Peyer's patch (tissue), 4 donors: ENCODE measurements around a stretch of chr9.

DNA sequence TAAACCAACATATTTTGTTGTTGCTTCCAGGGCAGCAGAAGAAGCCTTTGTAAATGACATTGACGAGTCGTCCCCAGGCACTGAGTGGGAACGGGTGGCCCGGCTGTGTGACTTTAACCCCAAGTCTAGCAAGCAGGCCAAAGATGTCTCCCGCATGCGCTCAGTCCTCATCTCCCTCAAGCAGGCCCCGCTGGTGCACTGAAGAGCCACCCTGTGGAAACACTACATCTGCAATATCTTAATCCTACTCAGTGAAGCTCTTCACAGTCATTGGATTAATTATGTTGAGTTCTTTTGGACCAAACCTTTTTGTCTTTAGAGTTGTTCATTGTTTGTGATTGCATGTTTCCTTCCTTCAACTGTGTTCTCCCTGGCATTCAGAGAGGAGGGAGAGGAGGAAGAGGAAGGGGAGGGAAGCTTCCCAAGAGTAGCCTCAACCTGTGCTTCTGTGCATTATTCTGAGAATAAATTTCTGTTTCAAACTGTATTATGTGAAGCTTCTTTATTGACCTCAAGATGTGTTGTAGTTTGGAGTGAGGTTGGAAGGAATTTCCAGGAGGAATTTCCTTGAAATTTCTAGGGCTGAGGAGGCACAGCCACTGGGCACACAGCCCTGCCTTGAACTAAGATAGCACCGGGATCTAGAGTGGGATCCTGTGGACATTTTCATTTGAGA, 21.0 kb downstream of the CLTA start:
- PRO-cap, result no peak
- RAMPAGE, long total RNA, 4 experiments, result no peak in any of the 4 experiments

GRCh38 chr9:37001805-37002465, 32.1 kb downstream of the PAX5 start:
- PRO-cap, result no peak
- RAMPAGE, long total RNA, 4 experiments, result no peak in any of the 4 experiments

DNA sequence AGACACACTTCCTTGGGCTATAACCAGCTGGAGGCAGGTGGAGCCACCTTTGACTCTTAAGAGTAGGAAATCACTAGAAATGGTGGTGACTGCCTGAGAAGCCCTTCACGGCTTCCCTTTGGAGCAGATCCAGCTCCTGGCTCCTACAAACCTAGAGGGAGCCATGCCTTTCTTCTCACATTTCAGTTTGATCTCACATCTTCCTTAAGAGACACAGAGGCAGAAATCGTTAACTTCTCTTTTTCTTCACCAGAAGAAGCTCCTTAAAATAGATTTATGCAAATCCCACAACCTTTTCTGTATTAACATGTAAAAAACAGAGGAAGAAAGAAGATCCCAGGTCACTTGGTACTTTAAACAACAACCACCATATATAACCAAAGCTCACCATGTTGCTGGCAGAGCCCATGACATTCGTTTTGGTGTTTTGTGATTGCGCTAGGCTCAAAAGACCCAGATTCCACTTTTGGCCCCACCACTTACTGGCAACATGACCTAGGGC, 29.6 kb downstream of the PAX5 start:
- PRO-cap, result bidirectional peak, plus-strand start at position 324 of the sequence, minus-strand start at position 206 of the sequence
- RAMPAGE, long total RNA, 4 experiments, result no peak in any of the 4 experiments

DNA sequence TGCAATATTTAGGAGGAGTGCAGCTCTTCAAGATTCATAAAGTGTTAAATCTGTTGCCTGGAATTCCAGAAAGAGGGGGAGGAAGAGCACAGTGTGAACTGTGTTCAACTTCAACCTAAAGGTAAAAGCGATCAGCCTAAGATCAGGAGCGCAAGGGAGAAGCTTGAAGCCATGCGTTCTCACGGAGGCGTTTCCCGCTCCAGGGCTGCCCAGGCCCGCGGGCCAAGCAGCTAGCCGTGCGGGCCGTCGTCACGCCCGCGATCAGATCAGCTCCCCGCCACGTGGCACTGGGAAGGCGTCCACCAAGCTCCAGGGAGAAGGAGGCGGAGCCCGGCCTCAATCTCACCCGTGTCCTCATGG, 41.1 kb upstream of the ZCCHC7 start:
- PRO-cap, result bidirectional peak, plus-strand start outside the sequence, minus-strand start at position 268 of the sequence
- RAMPAGE, long total RNA, 4 experiments, result no peak in any of the 4 experiments

GRCh38 chr9:37417842-37418814, 4.4 kb upstream of the GRHPR start:
- PRO-cap, result no peak
- RAMPAGE, long total RNA, 4 experiments, result no peak in any of the 4 experiments

DNA sequence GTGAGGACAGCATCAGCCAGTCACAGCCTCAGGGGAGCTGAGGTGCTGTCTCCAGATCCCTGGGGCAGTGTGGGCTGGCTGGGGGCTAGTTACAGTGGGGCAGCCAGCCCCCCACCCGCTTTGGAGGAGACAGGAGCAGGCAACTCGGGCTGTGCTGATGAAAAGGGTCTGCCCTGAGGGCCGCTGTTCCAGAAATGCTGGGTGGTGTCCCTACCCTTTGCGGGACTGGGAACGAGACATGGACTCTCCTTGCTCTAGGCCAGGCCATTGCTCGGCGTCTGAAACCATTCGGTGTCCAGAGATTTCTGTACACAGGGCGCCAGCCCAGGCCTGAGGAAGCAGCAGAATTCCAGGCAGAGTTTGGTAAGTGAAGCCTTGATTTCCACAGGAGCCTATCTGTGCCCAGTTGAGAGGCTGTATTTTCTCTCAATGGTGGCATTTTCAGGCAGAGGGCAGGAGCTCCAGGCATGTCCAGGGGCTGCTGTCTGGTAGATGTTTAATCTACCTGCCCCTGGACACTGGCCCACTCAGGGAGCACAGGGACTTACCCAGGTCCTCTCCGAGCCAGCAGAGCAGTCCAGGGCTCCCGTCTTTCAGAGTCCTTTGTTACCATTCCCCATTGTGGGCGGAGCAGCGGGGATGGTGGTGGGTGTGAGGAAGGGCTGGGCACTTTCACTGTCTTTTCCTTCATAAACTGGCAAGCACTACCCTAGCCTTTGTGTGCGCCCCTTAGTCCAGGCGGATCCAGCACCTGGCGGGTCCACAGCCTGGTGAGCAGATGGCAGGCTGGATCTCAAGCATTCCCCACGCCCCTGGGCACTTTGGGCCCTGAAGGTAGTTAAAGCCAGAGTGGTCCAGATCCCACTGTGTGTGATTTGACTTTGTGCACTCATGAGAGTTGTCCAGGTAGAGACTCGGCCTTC, 7.2 kb downstream of the GRHPR start:
- PRO-cap, result no peak
- RAMPAGE, long total RNA, 4 experiments, result start-site peak on the plus strand in 1 of 4 experiments, centred at position 269 of the sequence, 7 reads per replicate

DNA sequence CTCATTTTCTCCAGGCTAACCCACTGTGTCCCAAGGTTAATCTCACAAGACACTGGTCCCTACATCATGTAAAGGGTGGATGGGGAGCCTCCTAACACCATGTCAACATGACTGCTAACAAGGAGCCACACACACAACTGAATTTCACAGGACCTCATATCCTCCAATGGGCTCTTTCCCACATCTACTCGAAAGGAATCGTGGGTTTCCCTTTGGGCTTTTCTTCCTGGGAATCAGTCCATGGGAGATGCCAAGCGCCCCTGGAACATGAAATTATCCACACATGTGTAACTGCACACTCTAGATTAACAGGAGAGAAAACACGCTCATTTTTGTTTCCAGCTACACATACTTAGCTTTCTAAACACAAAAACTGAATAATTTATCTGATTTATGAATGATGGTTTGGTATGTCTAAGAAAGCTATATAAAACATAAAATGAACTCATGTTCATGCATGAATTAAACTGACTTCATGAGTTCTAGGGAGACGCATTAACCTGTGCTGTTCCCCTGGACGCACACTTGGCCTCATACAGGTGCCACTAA, 16.2 kb downstream of the GRHPR start:
- PRO-cap, result no peak
- RAMPAGE, long total RNA, 4 experiments, result no peak in any of the 4 experiments

DNA sequence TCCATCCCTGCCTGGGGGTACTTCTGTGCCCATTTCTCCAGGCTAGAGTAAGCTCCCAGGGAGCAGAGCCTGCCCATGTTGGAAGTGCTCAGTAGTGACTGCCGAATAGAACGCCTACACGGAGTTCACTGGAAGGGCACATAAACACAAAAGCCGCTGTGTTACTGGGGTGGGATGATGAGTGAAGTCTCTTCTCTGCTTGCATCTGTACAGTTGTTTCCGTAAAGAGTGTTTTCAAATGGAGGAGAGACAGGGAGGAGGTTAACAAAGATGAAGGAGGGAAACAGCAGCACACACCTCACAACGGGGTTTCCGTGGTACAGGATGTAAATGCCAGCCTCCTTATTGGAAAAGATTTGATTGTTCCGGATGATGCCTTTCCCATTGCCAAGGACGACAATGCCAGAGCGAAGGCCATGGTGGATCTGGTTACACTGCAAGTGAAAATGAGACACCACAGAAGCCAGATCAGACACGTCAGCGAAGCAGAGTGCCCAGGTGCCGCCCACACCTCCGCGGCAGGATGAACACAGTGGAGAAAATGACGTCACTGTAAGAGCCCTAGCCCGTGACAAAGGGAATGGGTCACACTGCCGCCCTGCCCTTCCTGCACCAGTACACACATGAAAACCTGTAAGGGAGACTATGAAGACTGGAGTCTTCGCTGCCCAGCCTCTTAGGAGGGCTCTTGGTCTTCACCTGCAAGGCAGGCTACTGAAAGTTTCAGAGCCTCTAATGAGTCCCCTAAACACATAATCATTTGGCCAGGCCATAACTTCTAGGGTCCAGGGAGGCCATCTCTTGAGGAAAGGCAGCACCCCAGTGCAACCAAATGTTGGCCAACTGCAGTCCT, 43.3 kb downstream of the POLR1E start:
- PRO-cap, result bidirectional peak, plus-strand start at position 590 of the sequence, minus-strand start at position 427 of the sequence
- RAMPAGE, long total RNA, 4 experiments, result no peak in any of the 4 experiments

GRCh38 chr9:37902632-37903090, 1.3 kb downstream of the SLC25A51 start:
- PRO-cap, result unidirectional peak, plus-strand start at chr9:37902840; unidirectional peak, plus-strand start at chr9:37903029
- RAMPAGE, long total RNA, 4 experiments, result no peak in any of the 4 experiments

GRCh38 chr9:37952706-37953319, 48.9 kb upstream of the SLC25A51 start:
- PRO-cap, result no peak
- RAMPAGE, long total RNA, 4 experiments, result no peak in any of the 4 experiments

DNA sequence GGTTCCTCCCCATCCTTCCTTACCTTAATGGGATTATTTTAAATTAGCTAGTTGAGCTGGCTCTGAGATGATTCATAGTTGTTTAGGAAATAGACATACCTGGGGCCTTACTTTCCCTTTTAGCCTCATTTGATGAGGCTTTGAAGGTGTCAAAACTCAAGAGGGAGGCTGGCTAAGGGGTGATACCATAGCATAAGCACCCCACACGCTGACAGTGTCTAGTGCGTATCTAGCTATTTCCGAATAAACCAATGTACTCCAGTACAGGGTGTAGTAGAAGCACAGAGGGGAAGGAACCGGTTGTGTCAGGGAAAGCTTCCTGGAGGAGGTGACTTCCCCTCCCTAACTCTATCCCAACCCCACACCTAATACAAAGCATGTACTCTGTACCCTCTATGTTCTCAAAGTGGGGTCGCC, 63.3 kb upstream of the SLC25A51 start:
- PRO-cap, result no peak
- RAMPAGE, long total RNA, 4 experiments, result no peak in any of the 4 experiments

- PRO-cap, result no peak
- RAMPAGE, long total RNA, 4 experiments, result no peak in any of the 4 experiments
These were observed 75.2 kb downstream of the SHB start for GRCh38 chr9:37993747-37994371.

- PRO-cap, result no peak
- RAMPAGE, long total RNA, 4 experiments, result no peak in any of the 4 experiments
These were observed 70.3 kb downstream of the SHB start for GRCh38 chr9:37998779-37999099.

DNA sequence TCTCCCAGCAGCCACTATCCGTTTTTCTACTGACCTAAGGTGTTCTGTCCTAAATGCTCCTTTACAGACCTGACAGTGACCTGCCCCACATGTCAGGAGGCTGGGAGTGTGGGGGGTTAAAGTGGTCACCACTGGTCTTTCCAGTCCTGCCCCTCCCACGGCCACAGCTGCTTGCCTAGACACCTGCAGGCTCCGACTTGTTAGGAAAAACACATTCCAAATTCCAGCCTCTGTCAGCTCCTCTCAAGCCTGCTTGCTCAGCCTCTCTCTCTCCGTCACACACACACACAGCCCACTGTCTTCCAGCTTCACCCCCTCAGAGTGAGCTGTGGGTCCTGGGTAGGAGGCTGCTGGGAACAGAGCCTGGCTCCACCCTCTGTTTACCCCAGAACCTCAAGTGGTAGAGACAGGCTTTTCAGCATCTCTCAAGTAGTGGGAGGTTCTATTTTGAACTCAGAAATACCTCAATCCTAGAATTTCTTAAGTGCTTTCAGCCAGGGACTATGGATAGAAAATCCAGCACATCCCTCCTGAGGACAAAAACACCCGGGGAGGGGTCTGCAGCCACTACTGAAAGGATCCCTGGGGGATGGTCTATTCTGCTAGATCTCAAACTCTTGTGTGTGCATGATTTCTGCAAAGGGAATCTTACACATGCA, 44.6 kb downstream of the SHB start:
- PRO-cap, result no peak
- RAMPAGE, long total RNA, 4 experiments, result no peak in any of the 4 experiments

- PRO-cap, result bidirectional peak, plus-strand start at chr9:38048070, minus-strand start at chr9:38047864
- RAMPAGE, long total RNA, 4 experiments, result no peak in any of the 4 experiments
These were observed 21.3 kb downstream of the SHB start for GRCh38 chr9:38047711-38048240.

DNA sequence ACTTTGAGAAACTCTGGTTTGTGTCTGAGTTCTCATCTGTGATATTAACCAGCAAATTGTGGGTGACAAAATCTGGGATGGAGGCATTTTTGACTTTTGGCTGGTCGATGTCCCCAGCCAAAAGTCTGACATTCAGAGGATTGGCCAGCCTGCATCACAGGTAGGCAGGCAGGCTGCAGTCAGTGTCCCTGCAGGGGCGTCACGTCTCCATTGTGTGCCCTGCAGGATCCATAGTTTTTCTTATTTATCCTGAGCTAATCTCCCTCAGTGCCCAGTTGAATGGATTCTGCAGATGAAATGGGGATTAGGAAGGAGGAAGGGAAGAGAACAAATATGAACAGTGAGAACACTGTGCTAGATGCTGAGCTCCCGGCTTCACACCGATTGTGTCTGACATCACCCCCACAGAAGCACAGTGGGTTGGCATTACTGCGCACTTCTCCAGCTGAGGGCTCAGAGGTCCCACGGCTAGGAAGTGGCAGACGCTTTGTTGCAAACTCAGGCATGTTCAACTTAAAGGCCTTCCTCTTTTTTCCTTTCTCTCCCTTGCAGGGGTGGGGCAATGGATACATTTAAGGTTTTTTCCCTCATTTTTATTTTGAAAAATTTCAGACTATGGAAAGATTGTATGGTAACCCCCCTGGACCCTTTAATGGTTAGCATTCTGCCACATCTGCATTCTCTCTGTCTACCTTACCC, 15.4 kb upstream of the SHB start:
- PRO-cap, result no peak
- RAMPAGE, long total RNA, 4 experiments, result no peak in any of the 4 experiments

DNA sequence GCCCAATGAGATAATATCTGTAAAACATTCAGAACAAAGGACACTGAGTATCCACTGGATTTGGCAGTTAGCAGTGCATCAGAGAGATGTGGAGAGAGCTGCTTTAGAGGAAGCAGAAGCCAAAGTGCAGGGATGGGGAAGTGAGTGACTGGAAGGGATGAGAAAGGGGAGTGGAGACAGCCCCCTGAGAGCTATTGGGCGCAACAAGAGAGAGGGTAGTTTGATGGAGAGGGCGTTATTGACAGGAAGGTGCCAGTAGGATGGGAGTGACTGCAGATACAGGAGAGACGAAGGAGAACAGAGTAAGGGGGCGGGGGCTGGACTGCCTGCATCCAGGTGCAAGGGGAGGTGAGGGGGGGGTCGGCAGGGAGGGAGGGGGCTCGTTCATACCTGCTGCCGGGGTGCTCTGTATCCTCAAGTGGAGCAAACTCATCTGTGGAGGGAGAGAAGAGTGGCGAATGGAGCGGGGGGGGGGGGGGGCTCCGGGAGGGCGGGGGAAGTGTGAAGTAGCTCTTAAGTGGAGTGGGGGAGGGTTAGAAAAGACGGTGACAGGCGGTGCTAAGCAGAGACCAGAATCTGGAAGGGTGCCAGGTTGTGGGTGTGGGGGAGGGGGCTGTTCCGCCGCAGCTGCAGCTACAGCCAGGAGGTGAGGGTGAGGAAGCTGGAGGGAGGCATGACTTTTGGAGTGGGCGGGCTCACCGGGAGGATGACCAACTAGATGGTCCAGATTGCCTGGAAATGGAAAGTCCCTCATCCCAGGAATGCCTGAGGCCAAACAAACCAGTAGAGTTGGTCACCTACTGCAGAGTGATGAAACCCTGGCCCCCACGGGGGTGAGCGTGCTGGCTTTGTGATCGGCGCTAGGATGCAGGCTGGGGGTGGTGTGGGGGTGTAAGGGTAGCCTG, 157.8 kb upstream of the SHB start:
- PRO-cap, result no peak
- RAMPAGE, long total RNA, 4 experiments, result no peak in any of the 4 experiments

DNA sequence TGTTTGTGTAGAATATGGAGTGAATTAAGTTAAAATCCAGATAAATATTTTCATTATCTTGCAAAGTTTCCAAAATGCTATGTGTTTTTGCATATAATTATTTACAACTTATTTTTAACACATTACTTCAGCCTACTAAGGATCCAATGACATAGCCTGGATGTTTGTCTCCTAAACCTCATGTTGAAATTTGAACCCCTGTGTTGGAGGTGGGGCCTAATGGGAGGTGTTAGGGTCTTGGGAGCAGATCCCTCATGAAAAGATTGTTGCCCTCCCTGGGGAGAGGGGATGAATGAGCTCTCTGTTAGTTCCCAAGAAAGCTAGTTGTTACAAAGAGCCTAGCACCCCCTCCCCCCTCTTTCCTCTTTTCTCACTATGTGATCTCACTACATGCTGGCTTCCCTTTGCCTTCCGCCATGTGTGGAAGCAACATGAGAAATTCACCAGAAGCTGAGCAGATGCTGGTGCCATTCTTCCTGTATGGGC, 196.0 kb downstream of the SPATA31A1 start:
- PRO-cap, result no peak
- RAMPAGE, long total RNA, 4 experiments, result no peak in any of the 4 experiments

DNA sequence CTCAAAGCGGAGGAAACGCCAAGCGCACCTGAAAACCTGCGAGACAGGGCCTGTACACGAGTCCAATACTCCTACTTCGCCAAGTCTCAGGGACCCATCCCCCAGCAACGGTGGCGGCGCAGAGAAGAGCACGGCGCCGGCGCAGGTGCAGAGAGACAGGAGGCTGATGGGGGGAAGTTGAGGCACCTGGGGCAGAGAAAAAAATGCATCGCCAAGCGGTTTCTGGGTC, 751.8 kb downstream of the SPATA31A1 start:
- PRO-cap, result no peak
- RAMPAGE, long total RNA, 4 experiments, result no peak in any of the 4 experiments

- PRO-cap, result no peak
- RAMPAGE, long total RNA, 4 experiments, result start-site peak on the plus strand in 2 of 4 experiments, at chr9:40601023-40601615 at its widest, 17 to 22 reads per replicate
These were observed 527.2 kb downstream of the FOXD4L6 start for GRCh38 chr9:40601000-40601868.